Vein endothelial cell (primary cell): ENCODE measurements around a stretch of chr2.

DNA sequence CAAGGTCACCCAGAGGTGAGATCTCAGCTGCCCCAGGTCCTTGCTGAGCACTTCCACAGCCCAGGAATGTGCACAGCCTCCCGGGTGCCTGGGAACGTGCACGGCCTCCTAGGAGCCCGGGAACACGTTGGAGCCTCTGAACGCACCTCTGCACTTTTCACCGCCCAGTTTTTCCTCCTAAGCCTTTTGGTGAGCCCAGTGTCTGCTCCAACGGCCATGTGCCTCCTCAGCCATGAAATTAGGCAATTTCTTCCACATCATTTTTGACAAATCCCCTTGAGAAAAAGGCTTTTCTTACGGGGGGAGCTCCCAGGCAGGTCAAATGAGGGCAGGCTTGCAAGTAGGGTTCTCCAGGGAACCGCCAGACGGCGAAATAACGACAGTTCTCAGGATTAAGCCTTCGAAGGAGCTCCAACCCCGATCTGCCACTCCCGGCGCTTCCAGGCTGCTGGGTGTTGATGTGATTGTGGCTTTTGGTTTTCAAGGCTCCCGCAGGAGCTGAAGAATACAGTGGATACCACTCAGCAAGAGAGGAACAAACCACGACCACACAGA lies 35.0 kb upstream of the KLF11 start:
- CAGE, long polyA plus RNA: no peak

- CAGE, long polyA plus RNA: no peak
Measured at GRCh38 chr2:10009373-10009806, 34.0 kb upstream of the KLF11 start.

- CAGE, long polyA plus RNA: no peak
Measured at GRCh38 chr2:10170322-10170773, 47.8 kb downstream of the RRM2 start.

DNA sequence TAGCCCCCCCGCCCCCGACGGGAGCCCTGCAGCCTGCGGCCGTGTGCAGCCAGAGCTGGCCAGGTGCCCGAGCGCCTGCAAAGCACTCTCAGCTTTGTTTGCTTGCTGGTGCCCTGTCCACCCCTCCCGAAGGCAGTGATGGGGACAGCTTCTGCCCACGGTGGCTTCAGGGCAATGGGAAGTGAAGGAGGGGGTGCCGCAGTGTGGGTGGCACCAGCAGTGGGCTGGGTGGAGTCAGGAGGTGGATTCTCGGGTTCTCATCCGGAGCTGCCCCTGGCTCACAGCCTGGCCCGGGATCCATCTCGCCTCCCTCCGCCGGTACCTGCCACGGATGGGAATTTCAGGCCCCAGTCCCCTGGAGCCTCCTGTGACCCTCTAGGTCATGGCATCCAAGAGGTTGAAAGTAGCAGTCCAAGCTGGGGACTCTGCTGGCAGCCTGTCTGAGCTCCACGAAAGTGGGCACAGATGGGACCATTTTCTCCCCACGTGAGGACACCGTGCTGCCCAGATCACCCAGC lies 15.9 kb upstream of the HPCAL1 start:
- CAGE, long polyA plus RNA: no peak

DNA sequence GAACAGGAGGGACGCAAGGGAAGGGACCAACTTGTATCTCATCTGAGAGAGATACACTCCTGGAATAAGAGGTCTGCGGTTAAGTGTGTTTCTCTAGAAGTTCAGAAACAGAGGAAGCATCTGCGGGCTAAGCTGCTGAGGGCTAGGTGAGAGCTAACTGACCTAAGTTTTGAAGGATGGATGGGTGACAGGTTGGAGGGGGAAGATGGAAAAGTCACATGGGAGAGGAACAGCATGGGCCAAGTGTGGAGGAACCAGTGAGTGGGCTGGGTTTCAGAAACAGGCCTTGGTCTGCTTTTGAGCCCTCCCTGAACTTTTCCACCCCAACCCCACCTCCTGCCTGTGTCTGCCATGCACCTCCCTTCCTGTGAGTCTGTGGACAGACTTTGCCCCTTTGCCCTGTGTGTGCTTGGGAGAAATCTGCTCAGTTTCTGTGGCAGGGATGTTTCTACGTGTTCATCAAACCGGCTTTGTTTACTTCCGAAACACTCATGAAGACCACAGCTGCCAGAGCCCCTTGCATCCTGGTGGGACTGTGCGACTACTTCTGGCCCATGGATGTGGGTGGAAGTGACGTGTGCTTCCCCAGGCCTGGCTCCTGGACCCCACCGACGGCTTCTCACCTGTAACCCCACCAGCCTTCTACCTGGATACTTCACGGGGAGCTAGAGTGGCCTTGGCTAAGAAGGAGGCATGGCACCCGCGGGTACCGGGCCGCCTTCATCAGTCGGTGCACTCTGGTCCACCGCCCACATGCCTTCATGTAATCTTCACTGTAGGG lies 1.6 kb upstream of the HPCAL1 start:
- CAGE, long polyA plus RNA: no peak

DNA sequence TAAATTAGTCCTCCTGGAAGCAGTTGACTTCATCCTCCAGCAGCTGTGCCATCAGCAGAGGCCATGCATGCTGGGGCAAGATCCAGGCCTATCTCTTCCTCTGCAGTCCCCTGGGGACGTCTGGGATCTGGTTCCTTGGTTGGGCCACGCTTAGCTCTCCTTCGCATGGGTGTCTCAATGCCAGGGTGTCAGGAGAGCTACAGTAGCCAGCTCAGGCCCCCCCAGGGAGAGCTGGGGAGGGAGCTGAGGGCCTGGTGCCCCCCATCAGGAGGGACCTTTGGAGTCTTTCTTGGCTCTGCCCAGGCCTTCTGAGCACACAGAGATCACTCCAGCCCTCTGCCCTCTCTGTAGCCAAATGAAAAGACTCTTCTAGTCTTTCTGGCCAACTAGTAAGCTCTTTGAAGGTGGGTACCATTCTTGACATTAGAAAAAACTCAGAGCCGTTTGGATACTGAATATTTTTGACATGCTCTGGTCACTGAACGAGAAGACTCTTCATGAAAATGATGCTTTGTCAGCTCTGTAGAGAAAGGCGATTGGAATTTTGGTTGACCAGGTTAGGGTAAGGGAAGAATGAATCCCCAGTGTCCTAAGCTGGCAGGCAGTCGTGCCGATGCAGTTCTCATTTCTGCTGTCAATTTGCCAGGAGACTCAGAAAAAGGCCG lies 49.9 kb downstream of the HPCAL1 start:
- CAGE, long polyA plus RNA: no peak

DNA sequence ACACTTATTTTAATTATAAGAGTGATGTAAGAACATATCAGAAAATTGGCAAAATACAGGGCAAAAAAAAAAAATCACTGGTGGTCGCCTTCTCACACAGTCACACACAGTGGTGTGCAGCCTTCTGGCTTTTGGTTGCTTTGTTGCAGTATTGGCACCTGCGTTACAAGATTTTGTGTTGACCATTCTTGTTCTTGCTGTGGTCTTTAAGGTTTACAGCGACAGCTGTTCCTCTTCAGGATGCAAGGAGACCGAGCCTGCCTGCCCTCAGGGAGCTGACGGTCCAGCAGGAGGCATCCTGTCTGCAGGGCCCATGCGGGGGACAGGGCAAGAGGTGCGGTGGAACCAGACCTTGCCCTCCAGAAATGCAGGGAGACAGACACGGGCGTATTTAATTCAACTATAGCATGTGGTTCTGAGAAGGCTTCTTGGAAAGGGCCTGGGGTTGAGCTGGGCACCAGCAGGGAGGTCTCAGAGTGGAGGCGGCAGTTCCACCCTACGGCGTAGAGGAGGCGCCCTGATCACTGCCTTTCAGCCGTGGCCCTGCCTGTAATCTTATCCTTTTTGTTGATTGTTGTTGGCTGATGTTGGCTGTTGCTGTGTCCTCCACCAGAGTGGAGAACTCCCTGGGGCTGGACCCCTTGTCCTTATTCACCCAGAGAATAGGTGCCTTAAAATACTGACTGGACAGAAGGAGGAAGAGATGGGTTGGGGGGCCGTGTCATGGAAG lies 71.7 kb downstream of the HPCAL1 start:
- CAGE, long polyA plus RNA: no peak

DNA sequence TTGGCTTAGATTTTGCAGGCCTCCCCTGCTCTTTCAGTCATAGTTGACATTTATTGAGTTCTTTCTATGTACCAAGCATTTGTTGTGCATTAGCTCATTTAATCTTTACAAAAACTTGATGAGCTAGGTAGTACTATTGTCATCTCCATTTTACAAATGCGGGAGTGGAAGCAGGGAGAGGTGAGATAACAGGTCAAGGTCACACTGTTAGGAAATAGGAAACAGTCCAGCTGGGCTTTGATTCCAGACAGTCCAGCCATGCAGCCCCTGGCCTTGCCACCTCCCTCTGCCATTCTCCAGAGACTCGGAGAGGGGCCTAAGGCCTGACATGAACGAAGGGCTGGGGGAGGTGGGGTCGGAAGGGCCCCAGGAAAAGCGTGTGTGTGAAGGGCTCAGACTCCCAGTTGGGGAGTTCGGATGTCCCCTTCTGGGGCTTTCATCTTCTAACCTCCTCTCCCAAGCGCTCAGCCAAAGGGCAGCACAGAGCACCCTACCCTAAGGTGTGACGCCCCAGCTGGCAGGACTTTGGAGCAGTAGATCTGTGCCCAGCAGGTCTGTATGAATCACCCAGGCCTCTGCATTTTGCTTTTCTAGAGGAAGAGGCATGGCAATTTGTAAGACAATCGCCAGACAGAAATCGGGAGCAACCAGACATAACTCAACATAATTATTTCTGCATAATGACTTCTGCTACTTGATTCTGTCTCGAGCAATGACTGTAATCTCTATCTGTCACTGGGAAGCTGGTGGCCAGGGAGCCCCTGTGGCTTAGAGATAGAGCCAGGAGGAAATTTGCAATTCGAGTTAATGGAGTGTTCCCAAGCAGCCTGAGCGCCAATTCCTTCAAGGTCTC lies 55.4 kb downstream of the ODC1 start:
- CAGE, long polyA plus RNA: no peak

GRCh38 chr2:10402085-10403139 lies 45.7 kb downstream of the ODC1 start:
- CAGE, long polyA plus RNA: no peak

GRCh38 chr2:10419482-10420193 lies 28.5 kb downstream of the ODC1 start:
- CAGE, long polyA plus RNA: no peak

GRCh38 chr2:10439899-10441083 lies 7.8 kb downstream of the ODC1 start:
- CAGE, long polyA plus RNA: no peak

DNA sequence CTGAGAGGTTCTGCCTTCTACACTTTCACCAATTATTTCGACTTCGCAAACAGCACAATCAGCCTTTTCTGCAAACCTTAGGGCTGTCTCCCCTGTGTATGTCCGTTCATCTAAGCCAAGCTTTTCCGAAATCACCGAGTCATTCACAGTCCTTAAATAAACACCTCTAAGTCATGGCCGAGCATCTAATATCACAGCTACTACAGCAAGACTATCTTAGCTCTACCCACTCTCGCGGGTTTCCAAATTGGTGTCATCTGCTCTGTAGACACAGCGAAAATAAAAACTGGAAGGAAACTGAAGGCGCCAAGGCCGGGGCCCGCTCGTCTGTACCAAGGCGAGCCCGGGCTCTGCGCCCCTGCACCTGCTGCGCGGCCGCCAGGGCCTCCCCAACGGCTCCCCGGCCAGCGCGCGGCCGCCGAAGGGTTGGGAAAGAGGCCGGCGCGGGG lies 705 bp downstream of the ODC1 start:
- CAGE, long polyA plus RNA: no peak

GRCh38 chr2:10448965-10449812 lies 1.1 kb upstream of the ODC1 start:
- CAGE, long polyA plus RNA: no peak

- CAGE, long polyA plus RNA: no peak
Measured at GRCh38 chr2:10452155-10452784, 4.1 kb upstream of the ODC1 start.

GRCh38 chr2:10602172-10602388 lies 87.7 kb downstream of the NOL10 start:
- CAGE, long polyA plus RNA: no peak

- CAGE, long polyA plus RNA: no peak
Measured at GRCh38 chr2:10628545-10629338, 61.0 kb downstream of the NOL10 start.

- CAGE, long polyA plus RNA: no peak
Measured at GRCh38 chr2:10720845-10721350, 532 bp upstream of the ATP6V1C2 start.

DNA sequence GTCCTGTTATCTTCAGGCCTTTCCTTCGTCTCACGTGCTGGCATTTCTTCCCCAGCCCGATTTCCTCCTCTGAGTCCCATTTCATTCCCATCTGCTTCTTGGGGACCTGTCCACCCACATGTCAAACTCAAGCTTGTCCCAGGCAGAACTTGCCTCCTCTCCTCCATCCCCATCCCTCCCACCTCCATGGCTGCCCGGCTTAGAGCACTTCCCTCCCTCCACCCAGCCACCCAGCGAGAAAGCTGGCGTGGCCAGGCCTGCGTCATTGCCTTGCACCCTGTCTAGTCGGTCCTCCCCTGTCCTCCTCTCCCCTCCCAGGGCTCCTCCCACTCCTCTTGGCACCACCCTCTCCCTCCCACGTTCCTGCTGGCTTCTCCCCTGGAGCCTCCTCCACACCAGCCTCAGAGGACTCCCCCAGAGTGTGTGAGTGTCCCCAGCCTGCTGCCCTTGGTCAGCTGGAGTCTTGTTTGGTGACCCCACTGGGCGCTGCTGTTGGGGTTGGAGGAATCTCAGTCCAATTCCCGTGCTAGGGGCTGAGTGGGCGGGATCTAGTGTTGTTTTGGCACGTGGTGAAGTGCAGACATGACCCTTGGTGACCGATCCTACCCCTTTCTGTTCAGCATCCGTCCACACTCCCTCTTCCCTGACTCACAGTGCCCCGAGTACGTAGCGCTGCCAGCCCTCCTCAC lies 41.2 kb downstream of the ATP6V1C2 start:
- CAGE, long polyA plus RNA: no peak

DNA sequence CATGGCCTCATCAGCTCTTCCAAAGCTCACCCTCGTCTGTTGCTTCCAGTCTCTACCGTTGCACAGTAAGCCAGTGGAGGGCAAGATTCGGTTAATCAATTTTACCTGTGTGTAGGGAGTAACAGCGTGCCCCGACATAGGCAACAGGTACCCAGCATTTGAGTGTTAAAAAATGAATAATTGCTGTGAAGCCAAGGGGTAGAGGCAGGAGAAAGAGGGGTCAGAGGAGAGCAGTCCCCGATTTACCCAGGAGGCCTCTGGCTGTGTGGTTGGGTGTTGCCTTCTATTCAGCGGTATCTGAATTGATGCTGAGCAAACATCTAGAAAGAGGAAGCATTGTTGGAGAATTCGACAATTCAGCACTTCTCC lies 8.6 kb upstream of the PDIA6 start:
- CAGE, long polyA plus RNA: no peak

- CAGE, long polyA plus RNA: no peak
Measured at GRCh38 chr2:11121565-11122026, 11.3 kb upstream of the C2orf50 start.